ENCODE measurements around a stretch of chr7.

GRCh38 chr7:114413547-114414041 lies 1.0 kb upstream of the FOXP2 start:
- PRO-cap, 2 experiments, result no peak in any of the 2 experiments

DNA sequence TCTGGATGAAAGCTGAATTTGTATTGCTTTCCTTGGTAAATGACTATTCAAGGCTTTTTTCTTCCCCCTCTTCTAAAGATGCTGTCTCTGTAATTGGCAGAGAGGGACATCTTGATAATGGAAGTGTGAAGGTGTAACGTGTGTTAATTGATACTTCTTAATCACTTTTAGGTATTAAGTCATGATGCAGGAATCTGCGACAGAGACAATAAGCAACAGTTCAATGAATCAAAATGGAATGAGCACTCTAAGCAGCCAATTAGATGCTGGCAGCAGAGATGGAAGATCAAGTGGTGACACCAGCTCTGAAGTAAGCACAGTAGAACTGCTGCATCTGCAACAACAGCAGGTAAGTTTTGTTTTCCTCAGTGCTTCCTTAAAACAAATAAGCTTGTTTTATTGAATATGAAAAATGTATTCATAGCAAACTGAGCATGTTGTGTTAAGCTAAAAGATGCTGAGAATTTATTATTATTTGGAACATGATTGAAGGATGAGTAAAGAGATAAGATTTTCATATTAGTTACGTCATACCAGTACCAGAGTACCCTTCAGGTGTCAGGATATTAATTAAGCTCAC lies 11.8 kb downstream of the FOXP2 start:
- PRO-cap, 2 experiments, result no peak in any of the 2 experiments

DNA sequence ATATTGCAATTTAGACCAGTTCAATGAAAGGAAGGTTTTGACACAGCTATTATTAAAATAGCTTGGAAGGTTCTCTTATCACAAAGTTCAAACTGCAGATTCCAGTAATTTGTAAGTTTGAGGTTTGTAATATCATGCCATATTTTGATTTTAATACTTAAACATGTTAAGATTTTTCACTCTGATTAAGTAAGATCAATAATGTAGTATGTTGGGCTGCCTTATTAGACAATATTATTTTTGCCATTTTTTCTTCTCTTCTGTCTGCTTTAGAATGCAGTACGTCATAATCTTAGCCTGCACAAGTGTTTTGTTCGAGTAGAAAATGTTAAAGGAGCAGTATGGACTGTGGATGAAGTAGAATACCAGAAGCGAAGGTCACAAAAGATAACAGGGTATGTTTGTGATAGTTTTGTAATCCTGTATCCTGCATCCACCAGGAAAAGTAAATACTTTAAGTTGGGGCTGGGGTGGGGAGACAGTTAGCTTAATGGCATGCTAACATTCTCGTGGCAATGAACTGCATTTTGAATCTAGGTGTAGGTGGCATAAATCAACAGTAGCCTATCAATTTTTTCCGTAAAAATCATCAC lies 247.3 kb downstream of the FOXP2 start:
- PRO-cap, 2 experiments, result no peak in any of the 2 experiments

GRCh38 chr7:114916426-114917032 lies 5.4 kb upstream of the MDFIC start:
- PRO-cap, 2 experiments, result no peak in any of the 2 experiments

DNA sequence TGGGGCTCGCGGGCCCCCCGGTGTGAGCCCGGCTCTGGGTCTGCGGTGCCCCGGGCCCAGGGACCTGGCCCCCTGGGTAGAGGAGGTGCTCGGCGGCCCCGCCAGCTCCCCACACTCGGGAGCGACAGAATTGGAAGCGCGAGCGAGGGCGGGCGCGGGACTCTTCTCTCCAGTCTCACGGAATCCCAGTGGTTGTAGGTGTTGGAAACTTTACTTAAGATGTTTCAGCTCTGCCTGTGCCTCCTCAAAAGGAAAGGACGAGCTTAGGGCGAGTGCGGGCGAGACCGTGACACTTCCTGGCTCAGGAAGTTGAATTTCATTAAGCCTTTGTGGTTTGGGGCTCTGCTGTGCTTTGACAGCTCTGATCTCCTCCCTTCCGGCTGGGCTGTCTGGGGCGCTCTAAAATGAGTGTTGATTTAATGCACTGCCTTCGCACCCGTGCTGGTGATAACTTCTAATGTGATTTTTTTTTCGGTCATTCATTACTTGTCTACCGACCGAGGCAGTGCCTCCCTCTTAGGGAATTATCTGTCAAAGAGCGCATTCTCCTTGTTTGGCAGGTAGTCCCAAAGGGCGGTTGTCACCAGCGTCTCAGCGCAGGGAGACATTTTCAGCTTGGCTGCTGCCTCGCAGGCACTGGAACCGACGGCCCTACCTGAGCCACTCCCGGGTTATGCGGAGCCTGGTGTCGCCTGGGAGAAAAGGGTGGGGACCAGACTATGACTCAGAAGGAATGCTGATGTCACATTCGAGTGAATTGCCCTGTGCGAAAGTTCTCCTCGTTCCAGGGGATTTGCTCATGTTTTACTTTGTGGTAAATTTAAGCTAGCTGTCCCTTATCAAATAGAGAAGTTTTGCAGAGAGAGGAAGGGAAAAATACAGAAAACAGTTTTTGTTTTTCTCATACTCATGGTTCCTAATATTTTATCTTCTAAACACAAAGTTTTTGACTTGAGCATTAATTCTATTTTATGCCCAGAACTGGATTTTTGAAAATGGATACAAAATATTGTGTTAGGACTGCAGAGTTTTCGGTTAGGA lies 799 bp downstream of the TES start:
- PRO-cap, 2 experiments, result peak in 2 of 2 experiments; most common plus-strand start position 847 of the sequence (in 1); most common minus-strand start position 295 of the sequence (in 2)

DNA sequence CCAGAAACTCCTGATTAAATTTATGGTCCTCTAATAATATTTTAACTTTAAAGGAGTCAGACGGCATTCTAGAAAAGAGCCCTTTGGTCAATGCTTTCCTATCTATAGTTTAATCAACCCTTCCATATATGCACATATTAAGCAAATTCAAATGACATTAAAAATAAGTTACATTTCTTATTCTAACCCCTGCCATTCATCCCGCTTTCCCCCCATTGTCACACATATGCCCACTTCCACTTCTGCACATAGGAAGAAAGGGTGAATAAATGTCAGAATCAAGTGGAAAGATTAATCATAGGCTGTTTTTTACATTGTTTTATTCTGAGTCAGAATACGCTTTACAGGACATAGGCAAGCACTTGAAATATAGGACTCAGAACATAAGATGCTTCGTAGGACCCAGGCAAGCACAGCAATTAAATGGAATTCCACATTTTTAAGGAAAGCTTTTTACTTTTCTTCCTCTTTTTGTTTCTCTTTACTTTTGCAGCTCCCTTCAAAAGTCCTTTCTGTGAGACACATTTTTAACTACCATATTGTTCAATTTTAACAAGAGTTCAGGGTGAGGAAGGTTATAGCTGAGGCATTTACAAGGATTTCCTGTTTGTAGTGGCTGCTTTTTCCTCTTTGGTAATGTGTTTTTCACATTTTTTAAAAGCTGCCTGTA lies 129.8 kb downstream of the TES start:
- PRO-cap, 2 experiments, result no peak in any of the 2 experiments

DNA sequence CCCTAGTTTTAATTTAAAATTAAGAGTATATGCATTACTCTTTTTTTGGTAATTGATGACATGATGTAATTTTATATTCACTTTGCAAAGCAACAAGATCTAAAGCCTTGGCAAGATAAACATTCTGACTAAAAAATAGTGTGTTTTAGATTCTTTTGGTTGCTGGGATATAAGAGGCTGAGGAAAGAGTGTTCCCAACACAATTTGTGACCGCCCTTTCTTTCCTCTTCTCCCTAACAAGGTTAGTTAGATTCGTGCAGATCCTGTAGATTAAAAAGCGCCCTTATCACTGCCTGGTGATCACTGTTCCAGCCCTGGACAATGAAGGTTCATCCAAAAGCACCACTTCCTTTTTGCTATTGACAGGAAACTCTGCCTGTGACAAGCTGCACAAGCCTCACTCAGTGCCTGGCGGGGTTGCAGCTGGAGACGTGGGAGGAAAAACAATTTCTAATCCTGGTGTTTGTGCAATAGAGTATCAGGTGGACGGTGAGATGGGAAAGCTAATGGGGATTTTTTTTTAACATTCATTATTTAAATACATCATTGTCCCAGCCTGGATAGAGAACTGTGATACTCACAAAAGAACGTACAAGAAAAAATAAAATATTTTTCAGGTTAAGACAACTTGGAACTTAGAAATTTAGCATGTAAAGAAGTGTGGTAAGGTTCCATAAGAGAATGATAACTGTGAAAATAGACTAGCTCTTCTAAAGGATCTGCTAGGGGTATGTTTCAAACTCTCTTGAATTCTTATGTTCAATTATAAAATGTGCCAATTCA lies 105.9 kb upstream of the CAV2 start:
- PRO-cap, 2 experiments, result no peak in any of the 2 experiments

DNA sequence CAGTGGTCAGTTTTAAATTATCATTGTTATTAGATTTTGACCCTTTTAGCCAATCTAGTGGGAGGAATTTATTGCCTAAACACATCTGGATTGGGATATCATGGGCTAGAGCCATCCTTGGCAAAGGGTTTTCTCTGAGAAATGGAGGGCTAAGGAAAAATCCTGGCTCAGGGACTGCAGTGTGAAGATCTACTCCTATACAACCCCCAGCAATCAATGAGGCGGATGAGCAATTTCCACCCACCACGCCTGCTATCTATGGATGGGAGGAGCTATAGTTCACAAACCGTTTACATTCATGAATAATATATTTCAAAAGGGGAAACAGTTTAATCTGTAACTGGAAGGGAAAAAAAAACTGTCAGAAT lies 2.7 kb downstream of the CAV1 start:
- PRO-cap, 2 experiments, result no peak in any of the 2 experiments

GRCh38 chr7:116626765-116627309 lies 45.2 kb upstream of the MET start:
- PRO-cap, 2 experiments, result peak in 2 of 2 experiments; most common plus-strand start chr7:116627114 (in 2)

- PRO-cap, 2 experiments, result no peak in any of the 2 experiments
Observed at GRCh38 chr7:116812744-116813421, 49.5 kb upstream of the CAPZA2 start.

DNA sequence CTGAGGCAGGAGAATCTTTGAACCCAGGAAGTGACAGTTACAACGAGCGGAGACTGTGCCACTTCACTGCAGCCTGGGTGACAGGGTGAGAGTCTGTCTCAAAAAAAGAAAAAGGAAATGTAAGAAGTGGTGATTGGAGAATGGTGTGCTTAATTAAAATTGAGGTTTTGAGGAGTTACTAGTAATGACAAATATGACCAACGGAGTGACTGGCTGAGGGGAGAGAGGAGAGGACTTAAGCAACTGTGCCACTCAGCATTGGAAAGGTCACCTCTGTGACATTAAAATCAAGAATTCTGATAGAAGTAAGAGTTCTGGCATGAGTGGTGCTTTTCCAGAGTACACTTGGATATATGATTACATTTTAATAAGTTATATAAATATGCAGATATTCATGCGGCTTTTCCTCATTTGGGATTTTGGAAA lies 31.7 kb upstream of the ST7 start:
- PRO-cap, 2 experiments, result no peak in any of the 2 experiments

- PRO-cap, 2 experiments, result peak in 1 of 2 experiments; most common plus-strand start chr7:116951904 (in 1)
Observed at GRCh38 chr7:116951403-116952103, 1.7 kb upstream of the ST7 start.

DNA sequence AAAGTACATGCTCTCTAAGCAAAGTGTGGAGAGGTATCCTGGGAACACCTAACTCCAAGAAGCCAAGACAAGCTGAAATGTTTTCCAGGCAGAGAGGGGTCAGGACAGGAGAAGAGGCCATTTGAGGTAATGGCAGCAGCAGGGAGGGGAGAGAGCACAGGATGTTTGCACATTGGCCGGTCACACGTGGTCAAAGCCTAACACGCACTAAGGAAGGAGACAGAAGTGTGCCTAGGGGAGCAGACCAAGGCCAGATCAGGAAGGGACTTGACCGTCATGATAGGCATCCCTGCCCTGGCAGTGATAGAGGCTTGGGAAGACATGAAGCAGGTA lies 101.5 kb downstream of the CTTNBP2 start:
- PRO-cap, 2 experiments, result no peak in any of the 2 experiments

- PRO-cap, 2 experiments, result no peak in any of the 2 experiments
Observed at GRCh38 chr7:119894909-119895523, 378.0 kb upstream of the KCND2 start.

DNA sequence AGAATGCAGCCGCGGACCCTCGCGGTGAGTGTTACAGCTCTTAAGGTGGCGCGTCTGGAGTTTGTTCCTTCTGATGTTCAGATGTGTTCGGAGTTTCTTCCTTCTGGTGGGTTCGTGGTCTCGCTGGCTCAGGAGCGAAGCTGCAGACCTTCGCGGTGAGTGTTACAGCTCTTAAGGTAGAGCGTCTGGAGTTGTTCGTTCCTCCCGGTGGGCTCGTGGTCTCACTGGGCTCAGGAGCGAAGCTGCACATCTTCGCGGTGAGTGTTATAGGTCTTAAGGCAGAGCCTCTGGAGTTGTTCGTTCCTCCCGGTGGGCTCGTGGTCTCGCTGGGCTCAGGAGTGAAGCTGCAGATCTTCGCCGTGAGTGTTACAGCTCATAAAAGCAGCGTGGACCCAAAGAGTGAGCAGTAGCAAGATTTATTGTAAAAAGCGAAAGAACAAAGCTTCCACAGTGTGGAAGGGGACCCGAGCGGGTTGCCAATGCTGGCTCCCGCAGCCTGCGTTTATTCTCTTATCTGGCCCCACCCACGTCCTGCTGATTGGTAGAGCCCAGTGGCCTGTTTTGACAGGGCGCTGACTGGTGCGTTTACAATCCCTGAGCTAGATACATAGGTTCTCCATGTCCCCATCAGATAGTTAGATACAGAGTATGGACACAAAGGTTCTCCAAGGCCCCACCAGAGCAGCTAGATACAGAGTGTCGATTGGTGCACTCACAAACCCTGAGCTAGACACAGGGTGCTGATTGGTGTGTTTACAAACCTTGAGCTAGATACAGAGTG lies 322.4 kb upstream of the KCND2 start:
- PRO-cap, 2 experiments, result no peak in any of the 2 experiments

- PRO-cap, 2 experiments, result no peak in any of the 2 experiments
Observed at GRCh38 chr7:120033122-120033427, 239.9 kb upstream of the KCND2 start.

- PRO-cap, 2 experiments, result no peak in any of the 2 experiments
Observed at GRCh38 chr7:120807344-120807812, 50.6 kb downstream of the TSPAN12 start.

DNA sequence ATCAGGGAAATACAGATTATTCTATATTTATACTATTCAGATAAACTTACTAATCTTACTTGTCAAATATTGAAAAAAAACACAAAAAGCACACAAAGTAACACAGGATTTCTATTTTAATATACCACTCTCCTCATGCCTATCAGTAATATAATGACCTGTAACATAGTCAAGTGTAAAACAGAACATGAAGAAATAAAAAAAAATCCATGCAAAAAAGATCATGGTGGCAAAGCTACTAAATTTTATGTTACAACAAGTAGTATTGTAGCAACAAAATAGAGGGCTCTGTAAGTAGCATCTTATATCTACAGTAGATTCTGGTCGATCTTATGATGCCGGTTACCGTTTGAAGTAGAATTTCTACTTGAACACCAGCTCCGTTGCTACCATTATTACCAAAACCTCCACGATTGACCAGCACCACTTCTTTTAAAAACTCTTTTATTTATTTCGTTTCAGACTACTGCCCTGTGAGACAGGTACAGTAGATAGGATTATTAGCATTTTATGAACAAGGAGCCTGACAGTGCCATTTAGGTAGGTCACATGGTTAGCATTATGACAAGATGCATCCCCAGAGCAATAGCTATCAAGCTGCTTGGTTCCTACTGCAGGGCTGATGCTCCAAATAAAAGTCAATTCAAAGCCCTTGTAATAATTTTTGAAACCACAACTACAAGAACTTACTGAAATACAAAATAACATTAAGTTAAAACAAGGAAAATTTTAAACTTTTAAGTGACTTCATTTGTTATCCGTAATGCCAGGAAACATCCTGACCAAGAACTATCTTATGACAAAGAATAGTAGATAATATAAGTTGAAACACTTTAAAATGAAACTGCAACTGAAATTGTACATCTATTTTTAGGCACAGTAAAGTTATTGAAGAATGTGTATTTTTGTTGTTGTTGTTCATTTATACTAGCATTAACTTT lies 2.2 kb downstream of the CPED1 start:
- PRO-cap, 2 experiments, result no peak in any of the 2 experiments

- PRO-cap, 2 experiments, result no peak in any of the 2 experiments
Observed at GRCh38 chr7:121004221-121004639, 15.7 kb downstream of the CPED1 start.

GRCh38 chr7:121073114-121073911 lies 84.8 kb downstream of the CPED1 start:
- PRO-cap, 2 experiments, result no peak in any of the 2 experiments